Penis (tissue), 1 donor: ENCODE data around the gene CCDC144A.

DNA sequence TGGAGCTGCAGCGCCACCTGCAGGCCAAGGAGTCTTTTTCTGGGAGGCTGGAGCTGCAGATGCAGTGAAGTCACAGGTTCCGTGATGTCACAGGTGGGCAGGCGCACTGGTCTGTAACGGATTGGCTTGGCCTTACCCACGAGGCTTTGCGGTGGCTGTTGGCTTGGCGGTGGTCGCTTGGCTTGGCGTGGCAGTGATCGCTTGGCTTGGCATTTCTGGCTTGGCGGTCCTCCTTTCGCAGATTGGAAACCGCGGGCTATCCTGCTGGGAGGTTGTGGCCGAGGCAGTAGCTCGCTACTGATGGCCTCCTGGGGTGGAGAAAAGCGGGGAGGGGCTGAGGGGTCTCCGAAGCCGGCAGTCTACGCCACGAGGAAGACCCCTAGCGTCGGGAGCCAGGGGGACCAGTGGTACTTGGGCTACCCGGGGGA is at the start of gene CCDC144A:
Gene CCDC144A (plus strand): TSS at position 141 of the 428 bp plus-strand sequence.
- PRO-cap: no peak

DNA sequence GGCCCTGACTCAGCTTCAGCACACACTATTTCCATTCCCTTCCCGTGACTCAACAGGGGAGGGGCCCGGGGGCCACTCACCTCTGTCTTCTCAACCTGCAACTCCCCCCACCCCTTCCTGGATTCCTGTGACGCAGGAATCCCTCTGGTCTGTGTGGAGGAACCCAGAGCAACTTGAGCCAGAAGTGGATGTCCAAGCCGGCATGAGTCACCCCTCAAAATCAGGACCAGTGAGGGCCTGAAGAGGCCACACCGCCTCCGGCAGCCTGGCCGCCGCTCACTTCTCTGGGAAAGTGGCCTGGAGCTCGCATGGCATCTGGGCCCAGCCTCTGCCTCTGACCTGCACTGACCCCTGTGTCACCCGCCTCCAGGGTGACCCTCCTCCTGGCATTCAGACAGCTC is 106.7 kb downstream of the TNFRSF13B start:
- PRO-cap: no peak

DNA sequence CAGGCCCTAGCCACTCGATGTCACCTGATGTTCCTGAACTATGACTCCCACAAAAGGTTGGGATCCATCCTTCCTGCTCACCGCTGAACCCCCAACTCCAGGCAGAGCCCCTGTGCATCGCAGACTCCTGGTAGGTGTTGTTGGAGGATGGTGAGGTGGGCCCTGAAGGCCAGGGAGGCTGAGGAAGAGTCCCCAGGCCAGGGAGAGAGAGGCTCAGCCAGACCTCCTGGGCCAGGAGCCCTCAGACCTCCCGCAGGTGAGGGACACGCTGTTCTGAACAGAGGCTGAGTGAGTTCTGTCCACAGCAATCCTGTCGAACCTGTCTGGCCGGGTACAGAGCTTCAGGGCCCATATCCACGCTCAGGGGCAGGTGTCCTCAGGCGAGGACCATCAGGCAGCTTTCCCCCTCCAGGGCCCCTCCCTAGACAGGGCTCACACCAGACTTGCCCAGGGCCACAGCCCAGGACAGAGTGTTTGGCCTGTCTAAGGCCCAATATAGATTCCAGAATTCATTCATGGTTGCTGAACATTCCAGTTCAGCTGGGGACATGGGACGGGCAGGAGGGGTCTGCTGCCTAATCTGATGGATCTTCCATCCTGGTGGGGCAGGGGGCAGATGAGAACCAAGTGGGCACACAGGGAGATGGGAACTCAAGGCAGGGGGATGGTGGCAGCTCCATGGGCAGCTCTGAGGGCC is 23.6 kb upstream of the MPRIP start:
- PRO-cap: no peak

DNA sequence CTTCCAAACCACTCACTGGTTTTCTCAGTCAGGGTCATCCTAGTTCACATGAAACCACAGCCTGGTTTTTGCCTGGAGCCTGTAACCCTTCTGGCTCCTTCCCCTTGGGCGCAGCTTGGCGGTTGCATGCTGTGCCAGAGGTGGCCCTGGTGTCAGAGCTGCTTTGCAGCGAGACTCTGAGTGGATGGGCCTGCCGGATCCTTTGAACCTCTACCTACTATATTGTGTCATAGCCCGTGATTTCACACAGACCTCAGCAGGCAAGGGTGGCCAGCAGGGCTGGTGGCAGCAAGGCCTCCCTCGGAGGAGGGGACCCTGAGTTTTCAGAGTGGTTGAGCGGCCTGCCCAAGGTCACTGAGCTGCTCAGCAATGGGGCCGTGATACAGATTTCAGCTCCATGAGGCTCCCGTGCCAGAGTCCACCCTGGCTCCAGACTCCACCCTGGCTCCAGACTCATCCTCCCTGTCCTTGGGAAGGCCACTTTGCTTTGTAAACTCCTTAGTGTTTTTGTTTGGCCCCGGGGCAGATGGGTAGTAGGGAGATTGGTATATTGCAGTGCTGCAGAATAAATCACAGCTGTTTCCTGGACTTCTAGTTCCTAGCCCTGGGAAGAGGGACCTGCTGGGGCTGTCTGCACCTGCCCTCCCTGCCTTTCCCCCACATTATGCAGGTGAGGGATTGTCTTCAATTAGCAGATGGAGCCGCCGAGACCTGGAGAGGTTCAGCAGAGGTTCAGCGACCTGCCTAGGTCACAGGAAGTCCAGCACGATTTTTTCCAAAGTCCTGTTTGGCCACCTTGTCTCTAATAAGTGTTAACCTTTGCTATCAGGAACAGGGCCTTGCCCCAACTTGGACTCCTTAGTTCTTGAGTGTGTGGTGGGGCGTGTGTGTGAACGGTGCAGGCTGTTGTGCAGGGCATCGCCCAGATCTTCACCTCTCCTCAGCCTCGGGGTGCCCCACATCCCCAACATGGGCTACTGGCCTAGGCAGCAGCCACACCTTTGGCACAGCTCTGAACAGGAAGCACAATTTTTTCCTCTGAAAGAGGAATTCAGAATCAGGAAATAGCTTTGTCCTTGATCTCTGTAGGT is 9.9 kb downstream of the MPRIP start:
- PRO-cap: no peak

- PRO-cap: no peak
Measured at GRCh38 chr17:17078228-17078837, 36.1 kb downstream of the MPRIP start.

GRCh38 chr17:17126133-17126466 is 80.0 kb downstream of the PLD6 start:
- PRO-cap: no peak

DNA sequence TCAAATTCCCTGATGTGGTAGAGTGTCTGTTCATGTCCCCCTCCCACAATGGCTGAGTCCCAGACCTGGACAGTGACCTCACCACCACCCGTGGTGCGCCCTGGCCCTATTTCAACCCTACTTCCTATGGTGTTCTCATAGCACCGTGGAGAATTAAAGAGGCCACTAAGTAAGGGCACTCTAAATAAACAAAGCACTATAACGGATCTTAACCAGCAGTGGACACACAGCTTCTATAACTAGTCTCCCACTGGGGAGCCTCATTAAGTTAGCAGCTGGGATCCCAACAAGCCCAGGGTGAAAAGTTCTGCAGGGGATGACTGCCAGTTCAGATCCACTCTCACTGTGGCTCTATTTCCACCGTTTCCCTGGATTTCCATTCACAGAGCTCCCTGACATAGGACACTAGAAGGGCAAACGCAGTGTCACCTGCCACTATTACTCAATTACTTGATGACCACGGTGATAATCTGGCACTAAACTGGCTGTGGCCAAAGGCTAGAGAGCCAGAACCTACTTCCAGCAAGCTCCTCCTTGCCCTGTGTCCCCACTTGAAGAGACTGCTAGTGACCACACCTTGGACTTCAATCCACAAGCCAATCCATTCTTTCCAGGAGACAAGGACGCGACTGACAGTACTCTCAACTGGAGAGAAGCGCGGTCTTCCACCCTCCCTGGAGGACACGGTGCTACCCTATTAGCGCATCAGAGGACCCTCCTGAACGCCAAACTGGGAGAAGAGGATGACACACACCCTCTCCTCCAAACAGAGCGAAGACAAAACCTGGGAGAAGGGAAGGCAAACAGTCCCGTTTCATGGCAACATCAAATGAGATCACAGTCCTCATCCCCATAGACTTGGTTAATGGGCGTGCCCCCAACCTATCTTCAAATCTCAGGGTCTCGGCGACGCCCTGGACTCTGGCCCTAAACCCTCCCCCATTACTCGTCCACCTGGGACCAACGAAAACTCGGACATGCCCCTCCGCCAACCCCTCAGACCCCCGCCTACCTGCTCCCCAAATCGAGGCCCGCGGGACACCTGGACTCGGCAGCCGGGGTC is 737 bp downstream of the FLCN start:
- PRO-cap: bidirectional peak, plus-strand start at position 891 of the sequence, minus-strand start at position 669 of the sequence

GRCh38 chr17:17236963-17237043 is 165 bp downstream of the FLCN start:
- PRO-cap: no peak

DNA sequence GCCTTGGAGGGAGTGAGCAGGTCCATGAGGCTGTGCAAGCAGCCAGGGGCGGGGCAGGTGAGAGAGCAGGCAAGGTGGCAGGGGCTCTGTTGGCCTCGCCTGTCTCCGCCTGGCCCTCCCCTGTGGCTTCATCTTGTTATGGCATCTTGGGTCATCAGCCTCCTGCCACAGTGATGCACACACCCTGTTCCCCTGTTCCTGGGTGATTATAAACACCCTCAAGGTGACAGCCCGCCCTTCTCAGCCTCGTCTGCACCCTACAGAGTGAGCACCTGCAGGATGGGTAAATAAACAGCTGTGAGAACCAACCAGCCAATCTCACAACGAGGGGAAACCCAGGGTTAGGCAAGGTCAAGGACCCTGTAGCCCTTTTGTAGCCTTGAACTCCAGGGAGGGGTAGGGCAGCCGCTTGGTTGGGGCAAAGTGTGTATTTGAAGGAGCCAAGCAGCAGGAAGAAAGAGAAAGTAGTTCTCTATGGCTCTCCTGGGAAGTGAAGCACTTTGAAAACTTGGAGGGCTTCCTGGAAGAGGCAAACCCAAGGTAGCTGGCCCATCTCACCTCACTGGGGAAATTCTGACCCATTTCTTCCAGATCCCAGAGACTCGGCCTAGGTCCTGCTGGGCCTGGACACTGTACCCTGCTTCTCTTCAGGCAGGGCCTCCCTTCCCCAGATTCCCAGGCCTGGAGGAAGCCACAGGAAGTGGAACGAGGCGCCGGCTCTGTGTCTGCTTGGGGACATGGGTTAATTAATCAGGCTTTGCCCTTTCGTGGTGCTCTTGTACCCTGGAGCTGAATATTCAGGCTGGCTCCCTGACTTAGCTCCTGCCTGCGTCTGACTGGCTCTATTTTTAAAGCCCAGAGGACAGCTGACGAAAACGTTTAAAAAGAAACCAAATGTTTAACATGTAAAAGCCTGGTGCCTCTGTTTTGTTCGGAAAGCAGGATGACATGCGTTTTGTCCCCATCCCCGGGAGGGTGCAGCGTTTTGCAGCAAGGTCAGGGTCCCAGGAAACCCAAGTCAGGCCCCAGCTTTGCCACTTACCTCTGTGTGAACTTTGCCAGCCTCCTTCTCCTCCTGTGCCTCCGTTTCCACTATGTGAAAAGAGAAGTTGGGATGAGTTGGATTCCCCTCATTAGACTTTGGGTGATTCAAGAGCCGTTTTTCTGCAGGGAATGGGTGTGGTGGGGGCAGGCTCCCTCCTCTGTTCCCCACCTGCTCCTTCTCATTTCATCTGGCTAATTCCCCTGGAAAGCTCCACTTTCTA is 60.9 kb downstream of the NT5M start:
- PRO-cap: no peak

GRCh38 chr17:17385181-17386074 is 82.3 kb downstream of the NT5M start:
- PRO-cap: no peak

DNA sequence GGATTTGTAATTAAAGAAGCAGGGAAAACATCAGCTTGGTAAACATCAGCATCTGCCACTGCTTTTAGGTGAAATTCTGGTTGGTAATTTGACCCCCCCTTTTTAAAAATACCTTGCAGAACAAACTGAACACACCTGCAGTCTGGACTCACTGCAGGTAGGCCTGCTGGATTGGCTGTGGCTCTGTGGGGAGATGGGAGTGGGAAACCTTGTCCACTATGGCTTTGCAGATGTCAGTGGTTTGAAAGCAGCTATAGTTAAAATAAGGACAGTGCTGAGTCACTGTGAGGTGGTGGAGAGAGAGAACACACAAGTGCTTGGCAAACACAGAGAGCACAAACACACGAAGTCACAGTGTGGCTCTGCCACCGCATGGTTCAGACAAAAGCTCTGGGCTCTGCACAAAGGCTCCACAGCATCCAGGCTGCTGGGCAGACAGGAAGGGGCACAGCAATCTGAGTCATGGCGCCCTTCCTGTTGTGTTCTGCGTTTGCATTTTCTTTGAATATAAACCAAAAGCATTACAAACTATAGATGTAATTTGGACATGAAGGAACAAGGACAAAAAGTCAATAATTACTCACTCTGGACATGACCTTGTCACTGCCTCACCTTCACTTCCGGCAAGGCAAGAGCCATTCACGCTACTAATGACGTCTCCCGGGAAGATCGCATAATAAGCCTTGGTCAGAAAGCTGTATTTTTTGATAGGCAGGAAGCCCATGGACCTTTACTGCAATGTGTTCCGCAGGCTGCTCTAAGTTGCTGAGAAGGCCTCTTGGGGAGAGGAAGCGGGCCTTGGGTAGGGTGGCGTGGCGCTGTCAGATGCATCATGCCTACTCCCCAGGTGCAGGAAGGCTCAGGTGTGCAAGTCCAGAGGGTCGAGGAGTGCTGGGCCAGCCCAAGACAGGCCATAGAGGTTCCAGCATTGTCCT is 60.2 kb upstream of the MED9 start:
- PRO-cap: no peak

DNA sequence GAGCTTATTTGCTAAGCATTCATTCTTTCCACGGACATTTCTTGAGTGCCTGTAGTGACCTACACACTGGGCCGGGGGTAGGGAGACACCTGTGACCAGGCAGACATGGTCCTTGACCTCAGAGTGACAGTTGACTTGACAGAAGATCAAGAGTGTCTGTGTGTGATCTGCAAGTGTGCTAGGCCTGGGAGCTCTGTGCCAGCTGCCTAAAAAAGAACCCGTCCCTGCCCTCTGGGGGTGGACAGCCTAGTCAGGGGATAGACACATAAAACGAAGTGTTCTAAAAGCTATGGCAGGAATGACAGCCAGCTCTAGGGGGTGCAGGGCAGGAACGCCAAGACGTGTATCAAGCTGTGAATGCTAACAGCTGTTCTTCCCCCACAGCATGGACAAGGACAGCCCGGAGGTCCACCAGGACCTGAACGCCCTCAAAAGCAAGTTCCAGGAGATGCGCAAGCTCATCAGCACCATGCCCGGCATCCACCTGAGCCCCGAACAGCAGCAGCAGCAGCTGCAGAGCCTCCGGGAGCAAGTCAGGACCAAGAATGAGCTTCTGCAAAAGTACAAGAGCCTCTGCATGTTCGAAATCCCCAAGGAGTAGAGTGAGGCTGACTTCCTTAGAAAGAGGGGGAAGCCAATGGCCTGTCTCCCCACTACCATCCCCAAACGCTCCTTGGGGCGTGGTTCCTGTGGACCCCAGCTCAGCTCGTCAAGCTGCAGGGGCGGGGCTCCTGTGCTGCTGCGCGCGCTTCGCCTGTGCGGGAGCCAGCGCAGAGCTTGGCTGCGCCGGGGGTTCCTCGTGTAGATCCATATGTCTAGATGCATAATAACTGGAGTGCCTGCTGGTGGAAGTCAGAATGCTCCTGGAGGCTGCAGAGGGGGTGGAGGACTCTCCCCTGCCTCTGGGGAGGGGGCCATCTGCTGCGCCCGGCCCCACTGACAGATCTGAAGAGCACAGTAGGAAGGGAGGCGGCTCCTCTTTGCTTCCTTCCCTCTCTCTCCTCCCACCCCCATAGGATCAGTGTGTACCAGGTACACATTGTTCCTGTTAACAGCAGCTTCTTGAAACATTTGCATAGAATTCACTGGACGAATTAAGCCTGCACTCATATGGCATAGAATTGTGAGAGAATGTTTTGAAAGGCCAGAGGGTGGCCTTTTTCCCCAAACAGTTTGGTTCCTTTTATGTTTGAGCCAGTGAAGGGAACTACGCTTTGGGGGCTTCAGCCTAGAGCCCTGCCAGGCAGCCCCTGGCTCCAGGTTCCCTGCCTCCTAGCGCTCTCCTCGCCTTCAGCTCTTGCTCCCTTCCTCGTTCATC is 4.8 kb downstream of the RASD1 start:
- PRO-cap: no peak

DNA sequence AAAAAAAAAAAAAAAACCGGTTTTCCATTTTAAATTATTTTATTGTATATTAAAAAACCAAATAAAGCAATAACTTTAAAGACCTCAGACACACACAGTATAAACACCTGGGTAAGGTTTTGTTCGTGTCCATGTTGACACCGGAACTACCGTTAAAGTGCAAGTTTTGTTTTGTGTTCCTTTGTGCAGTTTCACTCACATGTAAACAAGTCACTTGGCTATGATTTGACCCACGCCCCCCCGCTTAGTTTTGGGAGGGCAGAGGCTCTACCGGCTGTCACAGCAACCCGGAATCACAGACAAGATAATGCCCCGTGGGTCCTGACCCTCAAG is 1.8 kb downstream of the RASD1 start:
- PRO-cap: no peak

DNA sequence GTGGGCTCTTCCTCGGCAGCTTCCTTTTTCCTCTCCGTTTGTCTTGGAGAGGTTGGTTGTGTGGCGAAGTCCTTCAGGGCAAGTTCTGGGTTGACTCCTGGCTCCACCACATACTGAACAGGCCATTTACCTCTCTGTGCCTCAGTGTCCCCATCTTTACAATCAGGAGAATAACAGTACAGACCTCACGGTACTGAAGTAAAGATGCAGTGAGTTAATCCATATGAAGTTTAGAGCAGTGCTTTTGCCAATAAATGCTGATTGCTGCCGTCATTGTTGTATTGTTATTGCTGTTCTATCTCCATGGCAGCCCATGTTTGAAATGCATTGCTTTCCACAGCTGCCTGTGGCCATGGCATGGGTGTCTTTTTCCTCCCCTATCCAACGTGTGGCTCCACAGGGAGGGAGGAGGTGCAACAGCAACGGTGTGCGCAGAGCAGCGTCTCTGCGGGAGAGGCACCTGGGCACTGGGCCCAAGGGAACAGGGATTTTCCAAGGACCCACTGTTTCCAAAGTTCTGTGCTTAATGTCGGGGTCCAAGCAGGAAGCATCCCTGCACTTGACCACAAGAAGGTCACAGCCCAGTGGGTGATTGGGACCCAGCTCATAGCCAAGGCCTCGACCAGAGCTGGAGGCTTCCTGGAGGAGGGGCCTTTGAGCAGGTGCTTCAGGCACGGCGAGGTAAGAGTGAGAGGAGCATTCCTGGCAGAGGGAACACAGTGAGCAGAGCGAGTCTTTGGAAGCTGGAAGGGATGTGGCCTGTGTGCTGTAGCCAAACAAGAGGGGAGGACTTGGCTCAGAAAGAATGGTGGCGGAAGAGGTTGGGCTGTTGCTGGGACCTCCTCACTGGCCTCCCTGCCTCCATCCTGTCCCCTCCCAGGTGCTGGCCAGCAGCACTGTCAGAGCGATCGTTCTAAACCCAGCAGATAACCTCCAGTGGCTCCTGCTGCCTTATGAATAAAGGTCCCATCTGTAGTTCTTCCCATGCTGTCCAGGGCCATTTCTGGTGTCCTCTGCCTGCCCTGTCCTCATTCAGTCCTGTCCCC is 3.8 kb downstream of the RAI1 start:
- PRO-cap: unidirectional peak, plus-strand start at position 397 of the sequence

GRCh38 chr17:17691128-17692480 is 10.3 kb downstream of the RAI1 start:
- PRO-cap: no peak

DNA sequence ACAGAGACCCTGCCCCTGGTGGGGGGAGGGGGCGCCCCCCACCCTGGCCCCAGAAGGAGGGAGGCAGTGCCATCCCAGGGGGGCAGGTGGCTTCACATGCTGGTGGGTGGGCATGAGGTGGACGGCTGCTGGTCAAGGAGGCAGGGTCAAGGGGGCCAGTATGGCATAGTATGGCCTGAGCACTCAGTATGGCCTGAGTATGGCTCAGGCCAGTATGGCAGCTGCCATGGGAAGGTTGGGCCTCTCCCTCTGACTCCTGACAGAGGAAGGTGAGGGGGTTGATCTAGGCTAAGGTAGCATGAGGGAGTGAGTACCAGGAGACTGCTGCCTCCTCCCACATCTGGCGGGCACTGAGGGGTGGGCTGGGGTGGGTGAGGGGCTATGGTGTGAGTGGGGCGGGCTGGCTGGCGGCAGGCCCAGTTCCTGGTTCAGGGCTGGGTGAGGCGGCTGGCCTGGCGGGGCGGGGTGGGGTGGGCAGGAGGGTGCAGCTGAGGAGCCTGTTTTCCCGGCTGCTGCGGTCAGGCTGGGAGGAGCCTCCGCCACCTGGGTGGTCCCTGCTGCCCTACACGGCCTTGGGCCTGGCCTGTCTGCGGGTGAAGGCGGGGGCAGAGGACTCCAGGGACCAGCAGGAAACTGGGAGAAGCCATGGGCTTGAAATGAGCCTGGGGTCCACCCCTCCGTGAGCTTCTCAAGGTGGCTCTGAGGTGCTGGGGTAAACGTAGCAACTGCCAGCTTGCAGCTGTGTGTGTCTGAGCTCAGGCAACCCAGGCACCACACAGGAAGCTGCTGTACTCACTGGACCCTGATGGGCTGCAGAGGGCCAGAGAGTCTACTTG is 56.9 kb downstream of the RAI1 start:
- PRO-cap: no peak

DNA sequence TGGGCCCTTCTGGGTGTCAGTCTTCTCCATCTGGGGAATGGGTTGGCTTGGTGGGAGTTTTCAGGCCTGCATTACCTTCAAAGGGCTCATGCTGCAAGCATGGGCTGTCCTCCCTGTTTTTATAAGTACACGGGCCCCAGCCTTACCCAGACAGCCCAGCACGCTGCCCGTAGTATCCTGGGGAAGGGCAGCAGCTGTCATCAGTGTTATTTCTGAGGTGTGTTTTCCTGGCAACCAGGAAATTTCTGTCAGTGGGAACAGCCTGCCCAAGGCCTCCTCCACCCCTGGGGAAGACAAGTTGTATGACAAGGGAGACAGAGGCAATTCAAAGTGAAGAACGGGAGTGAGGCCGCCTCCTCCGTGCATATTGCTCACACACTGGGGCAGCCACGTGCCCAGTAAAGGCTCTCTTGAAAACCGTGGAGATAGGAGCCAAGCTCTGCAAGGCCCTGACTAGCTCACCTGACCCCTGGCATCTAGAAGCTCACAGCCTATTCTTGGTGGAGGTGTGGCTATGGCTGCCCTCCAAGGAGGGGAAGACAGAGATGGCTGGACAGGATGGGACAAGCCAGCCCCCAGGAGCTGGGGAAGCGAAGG is 57.6 kb downstream of the RAI1 start:
- PRO-cap: no peak

DNA sequence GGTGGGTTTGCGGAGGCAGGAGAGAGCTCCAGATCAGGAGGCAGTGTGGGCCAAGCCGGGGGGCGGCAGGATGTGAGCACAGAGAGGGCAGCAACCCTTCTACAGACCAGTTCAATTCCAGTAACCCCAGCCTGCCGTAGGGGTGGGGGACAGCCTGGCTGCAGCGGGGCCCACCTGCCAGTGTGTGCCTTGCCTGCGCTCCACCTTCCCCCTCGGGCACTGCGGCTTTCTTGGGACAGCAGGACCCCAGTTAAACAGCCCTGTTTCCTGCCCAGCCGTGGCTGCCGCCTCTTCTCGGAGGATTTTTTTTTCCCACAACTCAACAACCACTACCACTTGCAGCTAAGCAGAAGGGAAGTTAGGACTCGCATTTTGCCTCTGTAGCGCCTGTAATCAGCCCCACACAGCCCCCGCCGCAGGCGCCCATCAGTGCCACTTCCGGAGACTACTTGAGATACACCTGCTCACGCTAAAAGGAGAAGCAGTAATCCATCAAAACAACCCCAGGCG is 76.1 kb downstream of the RAI1 start:
- PRO-cap: no peak

DNA sequence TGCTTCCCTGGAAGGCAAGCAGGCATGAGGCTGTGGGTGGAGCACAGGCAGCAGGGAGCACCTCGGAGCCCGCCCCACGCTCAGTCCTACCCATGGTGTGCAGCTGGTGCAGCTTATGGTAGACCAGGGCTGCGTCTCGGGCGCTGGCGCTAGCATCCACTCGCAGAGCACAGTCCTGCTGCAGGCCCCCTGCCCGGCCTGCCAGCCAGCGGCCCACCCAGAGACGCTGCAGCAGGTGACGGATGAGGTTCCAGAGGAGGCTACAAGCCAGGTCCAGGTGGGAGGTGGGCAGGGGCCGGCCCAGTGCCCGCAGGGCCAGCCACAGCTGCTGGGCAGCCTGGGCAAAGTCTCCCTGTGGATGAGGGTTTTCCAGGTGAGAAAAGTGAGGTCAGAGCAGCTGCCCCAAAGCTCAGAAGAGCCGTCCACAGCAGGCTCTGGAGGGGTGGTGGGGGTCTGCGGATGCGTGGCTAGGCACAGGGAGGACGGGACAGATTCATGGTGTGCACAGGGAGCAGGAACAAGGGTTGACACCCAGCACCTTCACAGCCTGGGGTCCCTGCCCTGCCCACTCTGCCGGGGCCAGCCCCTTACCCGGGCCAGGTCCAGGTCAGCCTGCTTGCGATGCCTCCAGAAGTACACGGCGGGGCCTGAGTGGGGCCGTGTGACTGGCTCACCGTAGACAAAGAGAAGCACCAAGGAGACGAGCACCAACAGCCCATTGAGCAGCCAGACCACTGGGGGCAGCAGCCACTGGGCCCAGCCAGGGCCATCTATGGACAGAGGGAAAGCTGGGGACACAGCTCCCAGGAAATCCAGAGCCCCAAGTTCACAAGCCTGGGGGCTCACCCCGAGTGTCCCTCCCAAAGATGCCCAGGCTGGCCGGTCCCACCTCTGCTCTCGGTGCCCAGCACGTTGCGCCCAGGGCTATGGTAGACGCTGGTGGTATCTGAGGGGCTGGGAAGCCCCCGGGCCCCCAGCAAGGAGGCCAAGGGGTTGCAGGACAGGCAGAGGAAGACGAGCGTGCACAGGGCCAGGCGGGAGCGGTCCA is 20.1 kb downstream of the SREBF1 start:
- PRO-cap: no peak

DNA sequence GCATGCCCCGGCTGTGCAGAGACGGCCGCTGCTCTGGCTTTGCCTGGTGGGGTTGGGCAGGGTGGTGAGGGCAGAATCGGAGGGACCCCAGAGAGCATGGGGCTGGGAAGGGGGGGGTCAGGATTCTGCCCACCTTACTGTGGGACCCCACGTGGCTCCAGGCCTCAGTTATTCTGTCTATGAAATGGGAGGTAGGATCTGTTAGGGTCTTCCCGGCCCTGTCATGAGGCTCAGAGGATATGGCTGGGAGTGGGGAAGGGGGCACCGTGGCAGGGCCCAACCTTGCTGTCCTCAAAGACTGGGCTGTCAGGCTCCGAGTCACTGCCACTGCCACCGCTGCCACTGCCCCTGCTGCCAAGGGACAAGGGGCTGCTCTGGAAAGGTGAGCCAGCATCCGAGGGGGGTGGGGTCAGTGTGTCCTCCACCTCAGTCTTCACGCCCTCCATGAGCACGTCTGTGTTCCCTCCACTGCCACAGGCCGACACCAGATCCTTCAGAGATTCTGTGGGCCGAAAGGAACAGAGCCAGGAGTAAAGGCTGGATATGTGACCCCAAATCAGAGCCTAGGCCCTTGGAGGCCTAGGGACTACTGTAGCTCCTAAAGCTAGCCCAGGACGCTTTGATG is 19.3 kb downstream of the SREBF1 start:
- PRO-cap: no peak